Renal cortical epithelial cell (primary cell): ENCODE measurements around a stretch of chr6.

- RRBS: no CpG with 5 or more reads among the region's 23 CpGs
Observed at GRCh38 chr6:100454158-100454727, 10.5 kb downstream of the SIM1 start.

DNA sequence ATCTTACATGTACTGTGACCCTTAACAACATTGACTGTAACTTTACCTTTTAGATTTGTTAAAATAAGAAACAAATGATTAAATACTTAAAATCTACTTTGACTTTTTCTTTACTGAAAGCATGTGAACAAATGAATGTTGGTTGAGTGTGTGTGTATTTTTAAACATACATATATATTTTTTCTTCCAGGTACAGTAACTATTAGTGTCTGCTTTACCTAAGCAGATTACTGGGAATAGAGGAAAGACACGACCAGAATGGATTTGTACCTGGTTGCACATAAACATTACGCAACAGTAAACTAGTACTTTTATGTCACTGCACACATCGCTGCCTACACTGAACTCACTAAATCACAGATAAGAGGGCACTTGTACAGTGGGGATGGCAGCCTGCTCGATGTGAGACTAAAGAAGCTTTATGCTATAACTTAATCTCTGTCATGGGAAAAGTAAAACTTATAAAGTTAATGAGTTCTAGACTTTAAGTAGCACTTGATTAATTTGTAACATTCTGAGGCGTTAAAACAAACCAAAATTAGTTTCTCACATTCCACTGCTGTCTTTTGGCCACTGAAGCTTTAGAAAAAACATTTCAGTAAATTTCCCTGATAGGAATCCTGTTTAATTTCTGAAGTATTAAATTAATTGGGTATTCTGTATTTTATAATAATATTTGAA lies 89.5 kb upstream of the SIM1 start:
- RRBS: no CpG with 5 or more reads among the region's 5 CpGs

- RRBS: no CpG with 5 or more reads among the region's 10 CpGs
Observed at GRCh38 chr6:104958602-104959262, 1.8 kb downstream of the LIN28B start.

DNA sequence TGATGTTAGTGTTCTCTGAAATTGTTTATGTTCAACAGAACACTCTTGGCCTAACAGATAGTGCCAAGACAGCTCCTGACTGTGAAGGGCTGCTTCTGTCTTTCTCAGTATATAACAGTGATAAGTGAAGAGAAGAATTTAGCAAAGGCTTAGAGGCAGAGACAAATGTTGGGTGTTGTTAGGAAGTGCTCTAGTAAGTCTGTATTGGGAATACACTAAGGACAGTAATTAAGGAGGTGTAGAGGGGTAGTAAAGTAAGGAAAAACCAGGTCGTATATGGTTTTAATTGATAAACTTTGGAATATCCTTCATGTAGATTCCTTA lies 39.4 kb downstream of the LIN28B start:
- RRBS: no CpG with 5 or more reads among the region's 1 CpG

- RRBS: 96% methylated on average over 1 of the region's 5 CpGs
Observed at GRCh38 chr6:105294966-105295718, 107.7 kb downstream of the PREP start.

GRCh38 chr6:105485510-105486097 lies 82.7 kb upstream of the PREP start:
- RRBS: no CpG with 5 or more reads among the region's 7 CpGs

GRCh38 chr6:105740849-105741588 lies 338.1 kb upstream of the PREP start:
- RRBS: no CpG with 5 or more reads among the region's 7 CpGs

- RRBS: no CpG with 5 or more reads among the region's 4 CpGs
Observed at GRCh38 chr6:105797398-105797931, 288.7 kb upstream of the PRDM1 start.

GRCh38 chr6:105880104-105880766 lies 205.9 kb upstream of the PRDM1 start:
- RRBS: no CpG with 5 or more reads among the region's 13 CpGs

DNA sequence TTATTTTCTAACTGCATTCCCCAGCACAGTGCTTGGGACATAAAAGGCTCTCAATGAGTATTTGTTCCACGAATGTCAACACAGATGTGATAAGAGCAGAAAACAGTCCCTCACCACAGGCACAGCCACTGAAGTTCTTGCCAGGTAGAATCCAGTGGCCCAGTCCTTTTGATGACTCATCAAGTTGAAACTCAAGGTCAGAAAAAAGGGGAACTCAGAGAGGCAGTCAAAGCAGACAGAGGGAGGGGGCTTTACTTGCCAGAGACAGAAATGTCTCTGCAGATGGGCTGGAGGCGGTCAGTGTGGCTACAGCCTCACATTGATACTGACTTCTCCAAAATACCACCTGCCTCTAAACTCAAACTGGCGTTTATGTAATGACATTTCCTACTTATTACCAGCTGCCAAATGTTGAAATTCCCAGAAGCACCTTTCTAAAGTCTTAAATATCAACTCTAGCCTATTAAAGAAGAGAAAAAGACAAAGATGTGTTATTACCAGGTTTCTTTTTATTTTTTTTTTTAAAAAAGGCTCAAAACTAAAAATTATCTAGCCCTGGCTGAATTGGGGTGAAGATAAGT lies 193.1 kb upstream of the PRDM1 start:
- RRBS: no CpG with 5 or more reads among the region's 3 CpGs

DNA sequence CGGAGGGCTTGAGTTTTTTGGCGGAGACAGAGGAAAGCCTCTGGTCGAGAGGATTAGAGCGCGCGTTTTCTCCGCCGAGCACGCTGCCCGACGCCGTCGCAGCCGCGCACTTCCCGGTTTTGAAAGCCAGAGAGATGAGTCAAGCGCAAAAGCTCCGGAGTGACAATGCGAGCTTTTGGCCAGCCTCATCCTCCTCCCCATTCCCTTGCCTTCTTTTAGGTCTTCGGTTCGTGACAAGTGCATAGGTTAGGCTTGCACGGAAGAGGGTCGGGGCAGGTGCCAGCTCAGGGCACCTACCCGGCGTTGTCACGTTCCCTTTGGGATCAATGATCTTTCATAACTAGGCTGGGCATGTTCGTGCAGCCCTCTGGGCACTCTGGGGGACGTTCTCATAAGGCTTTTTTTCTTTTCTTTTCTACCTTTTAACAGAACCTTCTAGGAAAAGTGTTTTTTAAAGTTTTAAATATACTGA lies 91.2 kb upstream of the PRDM1 start:
- RRBS: no CpG with 5 or more reads among the region's 28 CpGs

- RRBS: no CpG with 5 or more reads among the region's 8 CpGs
Observed at GRCh38 chr6:106046469-106046911, 39.6 kb upstream of the PRDM1 start.

GRCh38 chr6:106309830-106310416 lies 15.6 kb downstream of the ATG5 start:
- RRBS: no CpG with 5 or more reads among the region's 1 CpG

DNA sequence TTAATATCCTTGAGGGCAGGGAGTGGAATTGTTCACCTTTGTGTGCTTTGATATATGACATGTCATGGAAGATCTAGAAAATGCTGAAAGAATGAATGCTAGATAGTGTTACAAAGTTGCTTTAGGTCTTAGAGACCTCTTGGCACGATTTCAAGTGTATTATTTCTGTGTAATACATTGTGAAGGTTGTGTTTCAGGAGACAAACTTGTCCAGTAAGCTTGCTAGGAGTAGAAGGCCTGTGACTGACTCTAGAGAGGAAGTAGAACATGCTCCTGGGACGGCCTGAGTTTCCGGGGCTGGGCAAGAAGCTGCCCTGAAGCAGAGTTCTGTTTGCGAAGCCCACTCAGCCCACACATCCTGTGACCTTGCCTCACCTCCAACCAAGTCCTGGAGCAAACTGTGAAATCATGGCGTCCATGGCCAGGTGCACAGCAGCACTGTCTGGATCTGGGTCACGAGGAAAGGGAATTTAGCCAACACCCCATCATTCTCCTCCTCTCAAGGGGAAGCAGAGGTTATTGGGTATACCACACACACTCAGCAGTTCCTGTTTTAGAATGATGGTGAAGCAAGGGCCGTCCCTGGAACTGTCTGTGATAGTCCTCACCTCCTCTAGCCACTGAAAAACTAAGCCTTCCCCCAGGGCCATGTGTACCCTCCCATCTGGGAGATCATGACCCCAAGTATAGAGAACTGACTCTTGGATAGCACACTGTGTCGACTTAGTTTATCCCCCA lies 87.4 kb downstream of the CRYBG1 start:
- RRBS: no CpG with 5 or more reads among the region's 8 CpGs

DNA sequence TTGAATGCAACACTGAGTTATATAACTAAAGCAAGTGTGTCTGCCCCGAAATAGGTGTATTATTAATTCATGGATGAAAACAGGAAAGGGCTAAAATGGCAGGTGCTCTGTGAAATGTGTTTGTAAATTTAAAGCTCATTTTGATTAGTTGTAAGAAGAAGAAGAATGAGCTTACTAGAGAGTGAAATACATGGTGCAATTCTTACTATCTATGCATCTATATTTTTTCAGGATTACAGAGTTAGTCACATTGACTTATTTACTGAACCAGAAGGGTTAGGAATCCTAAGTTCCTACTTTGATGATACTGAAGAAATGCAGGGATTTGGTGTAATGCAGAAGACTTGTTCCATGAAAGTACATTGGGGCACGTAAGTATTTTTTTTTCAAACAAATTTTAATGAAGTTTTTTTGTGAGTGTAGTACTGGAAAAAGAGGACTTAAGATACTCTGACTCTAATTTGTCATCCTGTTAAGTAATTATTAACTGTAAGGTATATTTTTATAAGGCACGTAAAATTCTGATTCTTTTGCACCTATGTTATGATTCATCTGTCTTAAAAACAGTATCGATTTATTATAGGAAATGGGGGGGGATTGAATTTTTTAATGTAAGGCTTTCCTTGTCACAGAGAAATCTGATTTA lies 99.2 kb downstream of the RTN4IP1 start:
- RRBS: no CpG with 5 or more reads among the region's 4 CpGs

GRCh38 chr6:106786851-106787607 lies 157.7 kb downstream of the QRSL1 start:
- RRBS: no CpG with 5 or more reads among the region's 3 CpGs

DNA sequence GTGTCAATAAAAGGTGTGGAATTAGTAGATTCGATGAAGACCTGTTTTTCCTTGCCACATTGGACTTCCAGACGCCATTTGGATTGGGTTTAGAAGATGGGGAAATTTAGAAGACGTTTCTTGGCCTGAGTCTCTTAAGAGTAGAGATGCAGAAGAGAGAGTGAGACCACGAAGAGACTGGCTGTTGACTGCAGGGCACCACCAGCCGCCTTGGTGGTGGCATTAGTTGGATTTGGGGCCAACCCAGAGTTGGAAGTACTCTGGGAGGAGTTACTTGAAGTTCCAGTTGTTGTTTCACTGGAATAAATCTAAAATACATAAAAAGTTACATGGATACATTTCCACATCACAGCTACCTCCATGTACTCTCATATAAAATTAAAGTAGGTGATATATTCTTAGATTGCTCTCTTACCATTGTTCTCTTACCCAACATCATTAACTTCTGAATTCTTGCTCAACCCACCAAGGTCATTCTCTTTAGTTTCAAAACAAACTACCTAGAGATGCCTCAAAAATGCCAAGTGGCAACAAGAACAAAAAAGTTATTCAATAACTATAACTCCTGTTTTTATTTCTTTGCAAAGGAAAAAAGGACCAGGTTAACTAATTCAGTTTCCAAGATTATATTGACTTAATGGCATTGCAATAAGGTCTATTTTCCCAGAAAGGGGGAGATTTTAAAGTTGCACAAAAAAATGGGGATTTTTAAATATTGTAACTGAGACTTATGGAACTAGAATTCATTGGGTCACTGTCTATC lies 2.8 kb downstream of the CD24 start:
- RRBS: no CpG with 5 or more reads among the region's 5 CpGs